ENCODE results near the gene TMEM241.

DNA sequence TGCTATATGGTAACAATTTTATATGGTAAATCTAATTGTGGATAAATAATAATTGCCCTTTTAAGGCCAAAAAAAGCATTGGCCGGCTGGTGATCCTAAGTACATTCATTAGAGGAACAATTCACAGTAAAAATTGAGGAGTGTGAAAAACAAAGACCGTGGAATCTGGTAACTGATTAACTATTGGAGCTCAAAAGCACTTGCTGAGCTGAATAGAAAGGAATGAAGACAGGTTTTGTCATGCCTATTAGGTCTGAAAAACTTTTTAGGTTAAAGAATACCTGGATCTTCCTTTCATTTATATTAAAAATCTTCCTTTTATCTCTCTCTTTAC is 18.5 kb upstream of the RBBP8 start:
- RRBS: no CpG with 5 or more reads among the region's 2 CpGs

GRCh38 chr18:23183369-23183939 is 48.2 kb downstream of the CABLES1 start:
- RRBS: no CpG with 5 or more reads among the region's 8 CpGs

DNA sequence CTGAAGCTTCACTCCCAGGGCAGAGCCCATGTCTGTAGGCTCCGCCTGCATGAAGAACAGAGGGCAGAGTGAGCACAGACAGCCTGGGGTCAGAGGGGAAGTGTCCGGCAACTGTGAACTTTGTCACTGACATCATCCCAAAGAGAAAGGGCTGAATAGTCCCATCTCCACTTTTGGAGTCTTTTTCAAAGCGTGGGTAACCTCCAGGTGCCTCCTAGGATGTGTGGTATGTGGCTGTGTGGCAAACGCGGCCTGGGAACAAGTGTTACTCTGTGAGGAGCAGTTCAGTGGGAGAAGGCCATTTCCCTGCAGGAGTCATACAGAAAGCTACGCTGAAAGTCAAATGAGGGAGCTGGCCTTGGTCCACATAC is 54.5 kb downstream of the CABLES1 start:
- RRBS: no CpG with 5 or more reads among the region's 6 CpGs

GRCh38 chr18:23226453-23227188 is 91.3 kb downstream of the CABLES1 start:
- RRBS: no CpG with 5 or more reads among the region's 8 CpGs

DNA sequence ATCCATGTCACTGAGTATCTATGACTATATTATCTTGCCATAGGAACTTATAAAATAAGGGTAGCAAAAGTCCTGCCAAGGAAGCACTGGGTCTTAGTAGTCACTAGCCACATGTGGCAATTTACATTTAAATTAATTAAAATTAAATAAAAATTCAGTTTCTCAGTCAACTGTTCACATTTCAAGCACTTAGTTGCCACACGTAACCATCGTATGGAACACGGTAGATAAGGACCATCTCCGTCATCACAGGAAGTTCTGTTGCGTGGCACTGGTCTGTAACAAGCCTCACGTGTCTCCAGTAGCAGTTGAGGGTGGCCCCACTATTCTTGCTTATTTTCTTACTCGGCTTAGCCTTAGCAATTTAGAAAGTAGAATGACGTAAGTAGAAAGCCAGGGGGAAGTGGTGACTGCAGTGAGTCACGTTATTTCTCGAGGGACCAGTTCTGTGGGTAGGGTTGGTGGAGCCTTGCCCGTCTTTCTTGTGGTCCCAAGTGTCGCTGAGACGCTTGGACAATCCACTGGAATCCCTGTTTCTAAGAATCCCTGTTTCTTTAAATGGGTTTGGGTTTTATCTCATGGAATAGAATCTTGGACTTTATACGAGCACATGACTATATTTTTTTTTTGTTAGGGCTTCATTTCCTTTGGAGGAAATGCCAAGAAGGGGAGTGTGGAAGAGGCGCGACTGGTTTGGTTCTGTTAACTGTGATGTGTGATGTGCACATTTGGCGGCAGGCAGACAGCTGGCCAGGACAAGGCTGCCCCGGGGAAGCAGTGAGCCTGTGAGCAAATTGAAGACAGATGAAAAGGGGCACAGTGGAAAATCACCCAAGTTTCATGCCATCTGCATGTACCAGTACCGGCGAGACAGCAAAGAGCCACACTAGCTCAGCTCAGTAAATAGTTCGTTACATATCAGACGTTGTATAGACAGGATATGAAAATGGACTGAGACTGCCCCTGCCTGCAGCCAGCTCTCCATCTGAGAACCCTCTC is 96.2 kb downstream of the CABLES1 start:
- RRBS: 54% methylated on average over 2 of the region's 22 CpGs

DNA sequence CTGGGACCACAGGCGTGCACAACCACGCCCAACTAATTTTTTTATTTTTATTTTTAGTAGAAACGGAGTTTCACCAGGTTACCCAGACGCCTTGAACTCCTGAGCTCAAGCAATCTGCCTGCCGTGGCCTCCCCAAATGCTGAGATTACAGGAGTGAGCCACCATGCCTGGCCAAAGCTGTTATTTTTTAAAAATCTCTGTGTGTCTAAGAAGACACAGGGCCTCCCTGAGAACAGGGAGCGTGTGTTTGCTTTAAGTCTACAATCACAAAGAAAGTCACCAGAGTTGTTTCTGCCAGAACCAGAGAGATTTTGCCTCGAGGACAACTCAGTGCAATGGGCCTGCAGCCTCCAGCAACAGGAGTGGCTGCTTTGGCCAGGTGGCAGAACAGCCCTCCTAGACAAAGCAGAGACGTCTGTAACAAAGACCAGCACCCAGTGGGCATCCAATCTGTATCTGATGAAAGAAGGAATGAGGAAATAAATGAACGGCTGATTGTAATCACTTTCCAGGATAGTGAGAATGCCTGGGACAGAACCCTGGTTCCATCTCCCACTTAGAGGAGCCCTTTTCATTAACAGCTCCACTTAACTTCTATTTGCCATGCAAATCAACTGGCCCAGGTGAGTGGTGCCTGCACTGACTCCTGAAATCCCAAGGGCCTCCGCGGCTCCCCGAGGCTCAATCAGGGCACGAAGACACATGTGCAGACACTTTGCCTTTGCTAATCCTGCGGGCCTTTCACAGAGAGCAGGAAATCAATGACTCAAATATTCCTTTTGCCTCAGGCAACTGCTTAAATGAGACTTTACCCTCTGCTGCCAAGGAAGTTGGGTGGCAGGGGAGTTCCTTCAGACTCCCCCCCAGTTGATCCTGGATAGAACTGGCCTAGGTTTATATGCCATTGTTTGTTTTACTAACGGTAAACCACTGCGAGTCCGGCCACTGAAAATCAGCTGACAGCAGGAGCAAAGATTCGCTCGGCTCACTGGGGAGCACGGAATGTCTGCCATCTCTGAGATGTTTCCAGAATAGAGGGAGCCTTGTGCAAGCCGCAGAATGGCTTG is 146.5 kb downstream of the CABLES1 start:
- RRBS: no CpG with 5 or more reads among the region's 21 CpGs

GRCh38 chr18:23437208-23438205 is at the start of gene TMEM241:
TMEM241 (minus strand) TSS chr18:23437961.
- RRBS: 4% methylated on average over 2 of the region's 48 CpGs

- RRBS: no CpG with 5 or more reads among the region's 3 CpGs
Measured at GRCh38 chr18:23460891-23461547, 7.9 kb downstream of the RIOK3 start.

GRCh38 chr18:23525733-23526401 is 22.6 kb downstream of the RMC1 start:
- RRBS: no CpG with 5 or more reads among the region's 6 CpGs

DNA sequence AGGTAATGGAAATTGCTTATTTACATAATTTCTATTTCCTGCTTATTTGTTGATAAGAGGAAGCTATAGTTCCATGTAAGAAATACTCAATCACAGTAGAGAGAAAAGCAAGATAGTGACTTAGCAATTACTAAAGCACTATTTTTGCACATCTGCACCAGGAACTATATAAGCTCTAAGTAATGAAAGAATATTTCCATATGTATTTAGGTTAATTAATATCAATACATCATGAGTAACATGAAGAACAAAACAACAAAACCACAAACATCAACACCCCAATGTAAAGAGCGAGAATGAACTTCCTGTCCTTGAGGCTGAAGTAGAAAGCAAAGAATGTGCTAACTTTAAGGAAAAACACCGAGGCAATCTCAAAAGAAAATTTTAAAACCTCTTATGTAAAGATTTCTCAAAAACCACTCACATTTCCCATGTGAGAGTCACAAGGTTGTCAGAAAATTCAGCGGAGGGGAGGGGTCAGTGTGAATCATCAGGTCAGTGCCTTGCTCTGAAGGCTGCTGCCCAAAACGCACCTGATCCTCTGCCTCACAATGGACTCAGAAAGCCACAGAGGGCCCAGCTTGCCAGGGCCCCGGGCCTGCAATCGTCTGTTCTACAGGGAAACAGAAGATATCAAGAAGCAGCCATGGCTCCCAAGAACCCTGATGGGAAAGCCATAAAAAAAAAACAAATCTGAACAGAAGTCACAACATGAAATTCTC is 12.4 kb downstream of the NPC1 start:
- RRBS: no CpG with 5 or more reads among the region's 6 CpGs

DNA sequence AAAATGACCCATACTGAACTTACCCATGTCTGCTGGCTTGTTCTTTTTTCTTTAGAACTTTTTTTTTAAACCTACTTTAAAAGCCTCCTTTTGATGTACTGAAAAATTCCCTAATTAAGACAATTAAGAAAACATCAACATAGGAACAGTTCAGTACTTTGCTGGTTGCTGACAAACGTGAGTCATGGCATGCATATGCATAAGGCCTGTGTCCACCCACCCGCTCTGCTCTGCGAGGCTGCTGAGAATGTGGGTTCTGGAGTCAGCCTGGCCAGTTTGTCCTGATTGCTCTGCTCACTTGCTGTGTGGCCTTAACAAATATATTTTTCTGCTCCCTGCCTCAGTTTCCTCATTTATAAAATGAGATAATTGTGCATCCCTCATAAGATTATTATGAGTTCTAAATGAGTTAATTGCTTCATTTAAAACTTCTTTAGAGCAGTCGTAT is 27.3 kb downstream of the LAMA3 start:
- RRBS: no CpG with 5 or more reads among the region's 4 CpGs

- RRBS: no CpG with 5 or more reads among the region's 10 CpGs
Measured at GRCh38 chr18:23778702-23779551, 89.7 kb downstream of the LAMA3 start.

DNA sequence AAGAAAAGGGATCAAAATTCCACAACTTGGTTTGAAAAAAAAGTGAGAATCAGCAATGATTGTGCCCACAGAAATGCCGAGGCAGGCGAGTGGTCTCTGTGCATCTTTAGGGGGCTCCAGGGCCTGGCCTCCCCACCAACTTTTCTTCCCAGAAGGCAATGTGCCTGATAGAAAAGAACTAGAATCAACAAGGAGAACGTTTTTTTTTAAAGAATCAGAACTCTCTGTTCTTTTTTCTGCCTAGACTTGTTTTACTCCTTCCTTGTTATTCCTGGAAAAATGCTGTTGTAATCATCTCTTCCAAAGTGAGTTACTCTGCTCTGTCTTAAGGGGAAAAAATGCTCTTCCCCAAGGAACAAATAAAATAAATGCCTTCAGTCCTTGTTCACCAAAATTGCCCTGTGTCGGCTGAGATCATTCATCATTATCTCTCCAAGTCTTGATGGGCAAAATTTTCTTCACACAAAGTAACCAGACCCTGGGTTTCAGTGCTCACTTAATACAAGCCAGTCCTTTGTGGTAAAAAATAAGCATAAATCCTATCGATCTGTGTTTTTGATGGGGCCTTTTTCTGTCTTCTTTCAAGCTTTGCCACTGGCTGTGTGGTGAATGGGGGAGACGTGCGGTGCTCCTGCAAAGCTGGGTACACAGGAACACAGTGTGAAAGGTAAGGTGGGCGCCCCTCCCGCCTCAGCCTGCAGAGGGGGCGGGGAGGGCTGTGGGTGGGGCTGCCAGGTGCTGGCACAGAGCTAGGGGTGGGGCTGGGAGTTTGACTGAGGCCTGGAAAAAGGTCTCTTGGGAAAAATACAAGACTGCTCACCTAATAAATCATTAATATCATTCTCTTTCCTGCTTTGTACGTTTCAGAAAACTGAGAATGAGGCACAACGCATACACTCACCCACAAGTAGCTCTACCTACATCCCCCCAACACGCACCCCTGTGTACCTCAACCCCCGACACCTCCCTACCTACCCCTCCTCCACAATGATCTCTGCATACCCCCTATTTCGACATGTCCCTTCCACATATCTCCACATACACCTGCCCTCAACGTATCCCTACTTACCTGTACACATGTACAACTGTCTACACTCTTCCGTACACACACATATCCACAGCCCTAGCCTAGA is 130.0 kb upstream of the TTC39C start:
- RRBS: no CpG with 5 or more reads among the region's 17 CpGs

DNA sequence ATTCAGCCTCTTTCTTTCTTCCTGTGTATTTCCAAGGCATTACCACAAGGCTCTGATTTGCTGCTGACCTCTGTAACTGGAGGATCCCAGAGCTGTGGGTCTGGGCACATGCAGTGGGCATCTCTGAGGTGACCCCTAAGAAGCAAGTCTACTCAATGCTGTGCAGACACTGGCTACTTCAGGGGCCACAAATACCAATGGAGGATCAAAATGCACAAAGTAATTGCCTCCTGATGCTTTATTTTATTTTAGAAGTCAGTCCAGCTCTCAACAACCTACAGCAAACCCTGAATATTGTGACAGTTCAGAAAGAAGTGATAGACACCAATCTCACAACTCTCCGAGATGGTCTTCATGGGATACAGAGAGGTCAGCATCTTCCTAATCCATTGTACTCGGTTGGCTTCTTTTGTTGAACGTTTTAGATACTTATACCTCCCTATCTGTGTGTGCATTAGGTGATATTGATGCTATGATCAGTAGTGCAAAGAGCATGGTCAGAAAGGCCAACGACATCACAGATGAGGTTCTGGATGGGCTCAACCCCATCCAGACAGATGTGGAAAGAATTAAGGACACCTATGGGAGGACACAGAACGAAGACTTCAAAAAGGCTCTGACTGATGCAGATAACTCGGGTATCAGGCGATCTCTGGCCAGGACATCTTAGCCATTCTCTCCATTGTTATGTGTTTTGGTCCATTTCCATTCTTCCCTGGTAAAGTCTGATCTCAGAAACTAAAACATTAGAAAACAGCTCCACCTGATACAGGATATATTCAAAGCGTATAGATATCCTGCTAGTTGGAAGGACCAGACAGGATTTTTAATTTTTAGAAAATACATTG is 107.0 kb upstream of the TTC39C start:
- RRBS: no CpG with 5 or more reads among the region's 8 CpGs

DNA sequence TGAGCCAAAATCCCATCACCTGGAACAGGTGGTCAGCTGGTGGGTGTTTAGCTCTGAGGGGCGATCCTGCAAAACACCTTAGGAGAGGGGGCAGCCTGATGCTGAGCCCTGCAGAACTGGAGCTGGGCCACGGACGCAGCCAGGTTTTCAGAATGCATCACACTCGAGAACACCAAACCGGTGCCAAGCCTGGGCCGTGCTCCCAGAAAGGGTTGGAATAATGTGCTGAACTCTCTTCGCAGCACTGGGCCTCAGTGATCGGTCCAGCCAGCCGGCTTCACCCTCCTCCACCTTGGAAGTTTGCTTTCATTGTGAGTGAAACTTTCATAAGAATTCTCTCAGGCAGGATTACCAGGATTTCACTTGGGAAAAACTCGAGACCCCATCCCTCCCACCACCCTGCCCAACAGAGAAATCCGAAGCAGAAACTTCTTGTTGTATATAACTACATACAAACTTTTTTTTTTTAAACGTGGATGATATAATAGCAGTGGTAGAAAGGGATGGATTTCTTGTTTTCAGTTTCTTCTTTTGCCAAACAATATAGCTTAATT is 56.4 kb upstream of the TTC39C start:
- RRBS: 95% methylated on average over 4 of the region's 12 CpGs

GRCh38 chr18:23970272-23971008 is 44.1 kb upstream of the TTC39C start:
- RRBS: no CpG with 5 or more reads among the region's 6 CpGs

- RRBS: no CpG with 5 or more reads among the region's 6 CpGs
Measured at GRCh38 chr18:23972435-23972839, 42.1 kb upstream of the TTC39C start.

DNA sequence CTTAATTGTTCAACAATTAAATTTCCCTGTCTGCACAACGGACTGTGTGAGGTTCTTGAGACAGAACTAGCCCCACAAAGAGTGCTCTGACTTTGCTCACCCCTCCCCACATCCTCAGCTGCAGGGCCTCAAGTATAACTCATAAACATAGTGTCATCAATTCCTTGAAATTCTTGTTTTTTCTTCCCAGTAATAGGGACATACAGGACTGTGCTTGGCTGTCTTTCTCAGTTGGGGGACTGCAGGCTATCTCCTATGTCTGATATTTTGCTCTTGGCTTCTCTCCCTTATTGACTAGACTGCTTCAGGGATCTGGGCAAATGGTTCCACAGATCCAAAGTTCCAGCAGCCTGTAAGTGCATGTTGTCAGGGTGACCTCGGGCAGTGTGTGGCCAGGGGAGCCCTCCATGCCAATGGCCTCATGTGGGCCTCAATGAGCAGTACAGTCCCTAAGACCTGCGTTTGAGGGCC is 2.2 kb upstream of the TTC39C start:
- RRBS: no CpG with 5 or more reads among the region's 3 CpGs

- RRBS: no CpG with 5 or more reads among the region's 5 CpGs
Measured at GRCh38 chr18:24048827-24049456, 34.4 kb downstream of the TTC39C start.

Measured in HL-60 (cell line).